Choroid plexus epithelial cell (primary cell): ENCODE results near the gene CX3CL1.

DNA sequence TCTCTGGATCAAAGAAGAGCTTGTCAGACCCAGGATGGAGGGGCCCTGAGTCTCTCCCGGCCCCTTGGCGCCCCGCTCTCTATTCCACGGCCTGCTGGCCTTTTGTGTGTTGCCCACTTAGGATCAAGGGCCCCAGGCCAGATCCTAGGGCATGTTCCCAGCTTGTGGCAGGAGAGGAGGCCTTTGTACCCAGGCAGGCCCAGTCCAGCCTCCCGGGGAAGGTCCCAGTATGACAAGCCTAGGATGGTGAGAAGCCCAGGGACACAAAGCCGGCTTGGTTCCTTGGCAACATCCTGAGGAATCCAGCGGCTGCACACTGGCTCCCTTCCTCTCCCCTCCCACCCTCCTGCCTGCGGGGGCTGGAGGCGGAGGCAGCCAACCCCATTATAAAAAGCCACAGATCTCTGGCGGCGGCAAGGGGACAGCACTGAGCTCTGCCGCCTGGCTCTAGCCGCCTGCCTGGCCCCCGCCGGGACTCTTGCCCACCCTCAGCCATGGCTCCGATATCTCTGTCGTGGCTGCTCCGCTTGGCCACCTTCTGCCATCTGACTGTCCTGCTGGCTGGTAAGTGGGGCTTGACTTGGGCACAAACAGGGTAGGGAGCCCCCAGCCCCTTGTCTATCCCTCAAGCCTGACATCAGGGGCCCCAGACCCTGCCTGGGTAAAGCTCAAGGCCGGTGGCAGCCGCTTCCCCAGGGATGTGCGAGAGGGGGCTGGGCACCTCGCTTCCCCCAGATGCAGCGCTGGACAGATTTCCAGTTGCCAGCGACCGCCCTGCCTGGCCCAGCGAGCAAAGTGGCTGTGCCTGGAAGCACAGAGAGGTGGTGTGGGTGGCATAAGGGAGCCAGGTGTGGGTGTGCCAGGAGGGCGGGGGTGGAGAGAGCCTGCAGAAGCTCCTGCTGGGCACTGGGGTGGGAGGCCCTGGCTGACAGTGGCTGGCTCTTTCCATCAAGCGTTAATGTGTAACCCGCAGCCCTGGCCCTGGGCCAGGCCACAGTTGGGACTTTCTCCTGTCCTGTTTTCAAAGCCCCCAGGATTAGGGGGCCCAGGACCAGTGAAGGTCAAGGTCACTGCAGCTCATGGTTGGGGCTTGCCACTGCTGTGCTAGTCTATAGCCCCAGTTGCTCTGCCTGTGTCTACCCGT is at the start of gene CX3CL1:
Gene CX3CL1 (plus strand): TSS at position 416 of the 1,144 bp plus-strand sequence.
- RRBS = no CpG with 5 or more reads among the region's 30 CpGs

- RRBS = no CpG with 5 or more reads among the region's 7 CpGs
These were observed 1.9 kb downstream of the CX3CL1 start for GRCh38 chr16:57374233-57374571.

GRCh38 chr16:57384470-57384883 is 12.2 kb downstream of the CX3CL1 start:
- RRBS = no CpG with 5 or more reads among the region's 5 CpGs

DNA sequence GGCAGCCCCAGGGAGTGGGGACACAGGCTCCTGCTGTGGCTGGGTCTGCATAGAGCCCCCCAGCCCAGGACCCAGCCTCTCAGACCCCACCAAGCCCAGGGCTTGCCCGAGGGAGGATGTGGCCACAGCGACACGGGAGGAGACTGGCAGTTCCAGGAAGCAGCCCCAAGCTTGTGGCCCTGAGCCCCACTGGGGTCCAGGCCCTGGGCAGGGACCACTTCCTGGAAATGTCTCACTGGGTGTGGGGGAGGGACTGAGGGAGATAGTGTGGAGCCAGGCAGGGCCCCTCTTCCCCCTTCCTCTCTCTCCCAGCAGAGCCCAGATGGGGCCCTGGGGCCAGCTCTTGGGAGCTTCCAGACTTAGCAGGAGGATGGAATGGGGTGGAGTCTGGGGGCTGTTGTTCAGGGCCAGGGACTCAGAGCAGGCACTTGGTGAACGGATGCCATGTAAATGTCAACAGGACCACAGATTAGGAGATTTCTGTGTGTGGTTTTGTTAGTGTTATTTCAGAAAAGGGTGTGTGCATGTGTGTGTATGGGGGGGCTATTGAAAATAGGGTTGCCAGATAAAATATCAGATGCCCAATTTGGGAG is 35.4 kb downstream of the ADGRG5 start:
- RRBS = no CpG with 5 or more reads among the region's 4 CpGs

DNA sequence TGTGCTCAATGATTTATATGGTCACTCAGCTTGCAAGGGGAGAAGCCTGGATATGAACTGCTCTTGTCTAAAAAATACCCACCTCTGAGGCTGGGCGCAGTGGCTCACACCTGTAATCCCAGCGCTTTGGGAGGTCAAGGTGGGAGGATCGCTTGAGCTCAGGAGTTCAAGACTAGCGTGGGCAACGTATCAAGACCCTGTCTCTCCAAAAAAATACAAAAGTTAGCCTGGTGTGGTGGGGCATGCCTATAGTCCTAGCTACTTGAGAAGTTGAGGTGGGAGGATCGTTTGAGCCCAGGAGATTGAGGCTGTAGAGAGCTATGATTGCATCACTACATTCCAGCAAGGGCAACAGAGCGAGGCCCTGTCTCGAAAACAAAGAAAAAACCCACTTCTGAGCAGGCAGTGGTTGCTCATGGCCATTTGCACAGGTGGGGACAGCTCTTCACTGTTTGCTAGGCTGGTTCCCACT is 4.3 kb upstream of the ADGRG1 start:
- RRBS = no CpG with 5 or more reads among the region's 8 CpGs

- RRBS = no CpG with 5 or more reads among the region's 7 CpGs
These were observed 8.5 kb downstream of the ADGRG1 start for GRCh38 chr16:57636981-57637359.

GRCh38 chr16:57653856-57654637 is 14.1 kb upstream of the ADGRG3 start:
- RRBS = 4% methylated on average over 6 of the region's 23 CpGs

- RRBS = no CpG with 5 or more reads among the region's 10 CpGs
These were observed 44.1 kb upstream of the KIFC3 start for GRCh38 chr16:57846384-57846871.

DNA sequence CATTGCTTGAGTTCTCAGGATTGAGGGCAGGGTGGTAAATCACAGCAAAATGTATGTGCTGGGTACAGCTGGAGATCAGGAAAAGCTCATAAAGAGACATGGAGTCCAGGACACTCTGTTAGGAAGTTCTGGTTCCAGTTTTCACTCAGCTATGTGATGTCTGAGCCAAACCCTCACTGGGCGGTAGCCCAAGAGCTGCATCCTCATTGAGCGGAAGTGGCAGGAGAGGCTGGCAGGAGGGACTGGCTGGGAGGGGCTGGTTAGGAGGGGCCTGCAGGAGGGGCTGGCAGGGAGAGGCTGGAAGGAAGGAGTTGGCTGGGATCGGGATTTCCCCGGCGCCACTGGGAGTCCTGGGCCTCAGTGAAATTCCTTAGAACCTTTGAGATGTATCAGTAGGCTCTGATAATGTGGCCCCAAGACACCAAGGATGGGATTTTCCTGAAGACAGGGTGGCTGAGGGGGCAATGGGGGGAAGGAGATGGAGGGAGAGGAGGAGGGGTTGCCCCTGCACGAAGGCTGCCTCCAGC is 32.0 kb downstream of the CNGB1 start:
- RRBS = no CpG with 5 or more reads among the region's 6 CpGs

DNA sequence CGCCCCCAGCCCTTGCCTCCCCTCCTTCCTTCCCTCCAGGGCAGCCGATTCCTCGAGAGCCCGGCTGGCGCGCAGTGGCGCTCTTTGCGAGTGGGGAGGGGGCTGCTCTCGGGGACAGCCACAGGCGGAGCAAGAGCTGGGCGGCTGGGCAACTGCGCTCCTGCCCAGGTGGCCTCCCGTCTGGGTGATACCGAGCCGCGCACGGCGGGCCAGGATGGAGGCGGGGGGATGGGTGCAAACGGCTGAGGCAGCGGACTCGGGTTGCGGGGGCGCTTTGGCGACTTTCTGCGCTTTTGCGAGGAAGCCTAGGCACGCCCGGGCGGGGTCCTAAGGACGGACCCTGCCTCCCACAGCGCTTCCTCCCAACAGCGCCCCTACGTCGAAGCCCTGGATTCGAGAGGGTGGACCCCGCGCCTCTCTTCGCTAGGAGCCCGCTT is 1.3 kb downstream of the MMP15 start:
- RRBS = 3% methylated on average over 4 of the region's 40 CpGs

GRCh38 chr16:58318241-58318610 is 23.4 kb upstream of the PRSS54 start:
- RRBS = no CpG with 5 or more reads among the region's 7 CpGs

DNA sequence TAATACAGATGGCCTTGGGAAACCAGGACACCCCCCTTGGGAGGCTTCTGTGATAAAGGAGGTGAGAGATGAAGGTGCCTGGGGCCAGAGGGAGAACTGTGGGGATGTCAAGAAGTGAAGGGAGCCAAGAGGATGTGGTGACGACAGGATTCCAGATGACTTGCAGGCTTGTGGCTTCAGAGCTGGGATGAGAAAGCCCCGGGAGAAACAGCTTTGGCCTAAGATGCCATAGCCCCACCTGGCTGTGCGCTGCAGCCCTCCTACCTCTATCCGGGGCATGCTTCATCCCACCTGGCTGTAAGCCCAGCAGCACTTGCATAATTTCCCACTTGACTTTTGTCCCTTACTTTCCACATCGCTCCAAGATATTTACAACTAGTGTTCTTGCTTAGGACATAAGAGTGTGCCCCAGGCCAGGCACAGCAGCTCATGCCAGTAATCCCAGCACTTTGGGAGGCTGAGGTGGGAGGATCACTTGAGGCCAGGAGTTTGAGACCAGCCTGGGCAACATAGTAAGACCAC is 29.3 kb downstream of the GINS3 start:
- RRBS = 66% methylated on average over 3 of the region's 5 CpGs

DNA sequence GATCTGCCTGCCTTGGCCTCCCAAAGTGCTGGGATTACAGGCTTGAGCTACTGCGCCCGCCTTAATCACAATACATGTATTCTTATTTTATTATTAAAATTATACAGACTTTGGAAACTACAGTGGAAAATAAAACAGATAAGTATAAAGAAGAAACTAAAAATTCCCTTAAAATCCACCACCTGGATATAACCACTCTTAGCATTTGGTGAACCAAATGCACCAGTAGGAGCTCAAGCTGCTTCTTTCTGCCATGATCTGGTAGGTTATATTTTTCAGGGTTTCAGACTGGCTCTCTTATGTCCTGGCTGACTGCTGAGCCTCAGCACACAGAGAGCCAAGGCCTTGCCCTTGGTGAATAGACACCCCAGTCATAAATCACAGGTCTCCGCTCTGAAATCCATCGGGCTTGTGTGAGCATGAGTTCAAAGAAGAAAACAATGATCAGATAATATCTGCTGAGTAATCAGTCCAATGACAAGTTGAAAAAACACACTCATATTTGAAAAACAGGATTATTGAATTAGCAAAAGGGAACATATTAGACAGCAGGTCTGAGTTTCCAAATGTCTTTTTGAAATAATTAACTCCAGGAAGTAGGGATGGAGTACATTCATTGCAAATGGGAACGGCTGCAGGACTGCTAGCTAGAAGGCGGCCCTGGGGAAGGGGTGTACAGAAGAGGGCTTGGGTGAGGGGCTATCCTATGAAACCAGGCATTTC is 51.1 kb upstream of the NDRG4 start:
- RRBS = no CpG with 5 or more reads among the region's 6 CpGs

DNA sequence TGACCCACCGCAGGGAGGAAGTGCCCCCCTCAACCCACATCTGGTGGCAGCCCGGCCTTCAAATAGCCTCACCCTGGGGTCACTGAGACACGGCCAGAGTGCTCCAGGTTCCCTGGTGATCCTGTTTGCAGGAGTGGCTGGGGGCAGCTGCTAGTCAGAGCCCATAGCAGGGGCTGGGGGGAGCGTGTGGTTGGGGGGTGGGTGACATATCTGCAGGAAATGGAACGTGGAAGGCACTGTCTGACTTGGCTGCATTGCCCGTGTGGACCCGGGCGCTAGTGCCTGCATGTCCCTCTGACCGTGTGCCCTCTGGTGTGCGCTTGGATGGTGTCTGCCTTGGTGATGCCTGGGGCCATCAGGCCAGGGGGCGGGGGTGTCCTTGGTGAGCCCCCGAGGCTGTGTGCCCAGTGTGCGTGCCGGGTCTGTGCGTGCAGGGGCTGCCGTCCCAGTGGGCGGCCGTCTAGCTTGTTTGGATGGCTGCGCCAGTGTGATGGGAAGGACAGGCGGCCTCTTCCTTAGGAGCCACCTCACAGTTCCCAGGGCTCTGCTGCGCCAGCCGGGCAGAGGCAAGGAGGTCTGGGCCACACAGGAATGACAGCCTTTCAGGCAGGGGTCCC is 489 bp downstream of the NDRG4 start:
- RRBS = 2% methylated on average over 2 of the region's 22 CpGs

- RRBS = no CpG with 5 or more reads among the region's 3 CpGs
These were observed 3.4 kb downstream of the GOT2 start for GRCh38 chr16:58730768-58731080.

GRCh38 chr16:59210776-59211439 is 476.8 kb upstream of the GOT2 start:
- RRBS = no CpG with 5 or more reads among the region's 6 CpGs

DNA sequence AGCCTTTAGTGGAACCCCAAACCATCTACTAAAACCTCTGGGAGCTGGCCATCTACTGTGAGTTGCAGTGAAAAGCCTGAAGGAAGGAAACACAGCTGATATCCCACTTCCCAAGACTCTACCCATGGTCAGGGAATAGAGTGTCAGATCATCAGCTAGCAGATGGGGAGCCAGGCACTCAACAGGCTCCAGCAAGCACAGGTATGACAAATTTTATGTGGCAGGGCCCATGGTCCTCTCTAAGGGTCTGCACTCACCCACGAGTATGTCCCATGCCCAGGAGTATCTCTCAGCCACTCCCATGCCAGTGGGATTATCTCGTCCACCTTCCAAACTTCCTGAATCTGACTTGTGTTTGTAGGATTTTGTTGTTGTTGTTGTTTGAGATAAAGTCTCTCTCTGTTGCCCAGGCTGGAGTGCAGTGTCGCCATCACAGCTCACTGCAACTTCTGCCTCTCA is 1462.9 kb downstream of the CDH8 start:
- RRBS = no CpG with 5 or more reads among the region's 3 CpGs

- RRBS = no CpG with 5 or more reads among the region's 3 CpGs
These were observed 257.6 kb downstream of the CDH11 start for GRCh38 chr16:64864218-64864665.

DNA sequence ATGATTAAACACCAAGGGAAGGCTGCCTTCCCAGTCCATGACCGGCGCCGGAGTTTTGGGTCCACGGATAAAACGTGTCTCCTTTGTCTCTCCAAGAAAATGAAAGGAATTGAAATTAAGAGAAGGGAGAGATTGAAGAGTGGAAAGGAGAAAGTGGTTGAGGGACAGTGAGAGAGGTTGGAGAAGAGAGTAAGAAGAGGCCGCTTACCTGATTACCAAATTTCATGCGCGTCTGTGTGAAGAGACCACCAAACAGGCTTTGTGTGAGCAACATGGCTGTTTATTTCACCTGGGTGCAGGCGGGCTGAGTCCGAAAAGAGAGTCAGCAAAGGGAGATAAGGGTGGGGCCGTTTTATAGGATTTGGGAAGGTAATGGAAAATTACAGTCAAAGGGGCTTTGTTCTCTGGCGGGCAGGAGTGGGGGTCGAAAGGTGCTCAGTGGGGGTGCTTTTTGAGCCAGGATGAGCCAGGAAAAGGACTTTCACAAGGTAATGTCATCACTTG is 112.9 kb upstream of the CDH11 start:
- RRBS = no CpG with 5 or more reads among the region's 13 CpGs

GRCh38 chr16:66379077-66379616 is 12.7 kb downstream of the CDH5 start:
- RRBS = no CpG with 5 or more reads among the region's 11 CpGs